ENCODE data around the genes SHLD3, MAST4 and CD180.

GRCh38 chr5:62256170-62257081 lies 49.6 kb upstream of the KIF2A start:
- PRO-cap: unidirectional peak, minus-strand start at chr5:62256927

DNA sequence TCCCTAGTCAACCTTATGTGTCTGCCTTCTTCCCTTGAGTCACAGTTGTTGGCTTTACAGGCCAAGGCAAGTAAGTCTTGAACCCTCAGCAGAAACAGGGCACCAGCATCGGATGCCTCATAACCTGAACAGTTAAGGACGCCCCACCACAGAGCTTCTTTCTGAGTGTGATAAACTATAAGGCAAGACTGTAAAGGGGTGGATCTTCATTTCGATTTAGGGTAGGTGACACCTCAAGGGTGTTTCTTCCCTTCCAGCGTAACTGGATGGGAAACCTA lies 622 bp upstream of the KIF2A start:
- PRO-cap: no peak

DNA sequence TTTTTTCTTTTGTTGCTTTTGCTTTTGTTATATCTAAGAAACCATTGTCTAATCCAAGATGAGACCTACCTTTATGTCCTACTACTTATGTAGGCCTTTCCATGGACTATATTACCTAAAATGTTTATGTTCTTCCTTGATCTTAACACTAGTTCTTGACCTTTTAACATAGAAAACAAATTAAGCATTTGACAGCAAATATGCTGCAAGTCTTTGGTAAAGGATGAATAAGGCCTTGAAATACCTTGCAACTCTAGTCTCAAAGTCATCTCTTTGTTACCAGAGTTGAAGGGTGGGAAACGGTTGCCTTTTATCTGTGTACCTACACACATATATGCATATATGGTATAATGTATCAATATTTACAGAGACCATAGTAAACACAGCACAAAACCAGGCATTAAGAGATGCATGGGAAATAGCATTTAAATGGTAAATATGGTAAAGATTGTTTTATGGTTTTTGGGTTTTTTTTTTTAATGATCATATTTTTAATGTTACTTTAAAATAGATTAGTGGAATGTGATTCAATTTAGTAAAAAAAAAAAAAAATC lies 16.5 kb downstream of the KIF2A start:
- PRO-cap: no peak

DNA sequence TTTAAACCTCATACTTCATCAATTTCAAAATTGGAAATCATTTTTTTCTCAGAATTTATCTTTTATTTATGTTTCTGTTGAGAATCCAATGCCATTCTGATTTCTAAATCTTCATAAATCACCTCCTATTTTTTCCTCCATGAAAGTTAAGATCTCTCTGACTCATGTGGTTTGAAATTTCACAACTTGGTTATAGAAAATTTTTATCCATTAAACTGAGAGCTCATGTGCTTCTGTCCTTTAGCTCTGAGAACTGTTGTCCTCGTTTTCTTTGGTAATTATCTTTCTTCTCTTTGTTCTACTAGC lies 1.5 kb upstream of the RNF180 start:
- PRO-cap: no peak

- PRO-cap: no peak
Measured at GRCh38 chr5:64804202-64804401, 35.4 kb downstream of the CWC27 start.

DNA sequence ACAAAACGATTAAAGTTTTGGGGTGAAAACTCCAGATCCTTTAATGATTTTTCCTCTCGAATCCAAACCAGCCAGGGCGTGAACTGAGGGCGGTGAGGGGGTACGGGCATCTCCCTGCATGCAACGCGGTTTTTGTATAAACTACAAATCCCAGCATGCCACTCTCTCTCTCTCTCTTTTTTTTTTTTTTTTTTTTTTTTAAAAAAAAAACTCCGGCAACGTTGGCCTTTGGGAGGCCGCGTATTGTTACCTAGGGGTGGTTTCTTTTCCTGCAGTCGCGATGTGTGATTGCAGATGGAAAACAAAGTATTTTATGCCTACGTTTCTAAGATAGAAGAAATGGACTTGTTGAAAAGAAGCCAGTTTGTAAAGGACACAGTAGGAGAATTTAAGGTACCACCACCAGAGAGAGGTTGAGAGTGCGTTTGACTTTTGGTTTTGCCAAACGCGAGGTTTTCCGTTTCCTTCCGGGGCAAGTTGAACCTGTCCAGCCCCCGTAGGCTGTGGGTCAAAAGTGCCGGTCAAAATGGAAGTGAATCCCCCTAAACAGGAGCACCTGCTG lies at the start of gene SHLD3:
TSS of gene SHLD3 (plus strand) at position 493 of the 562 bp plus-strand sequence.
- PRO-cap: bidirectional peak, plus-strand start at position 511 of the sequence, minus-strand start at position 434 of the sequence

DNA sequence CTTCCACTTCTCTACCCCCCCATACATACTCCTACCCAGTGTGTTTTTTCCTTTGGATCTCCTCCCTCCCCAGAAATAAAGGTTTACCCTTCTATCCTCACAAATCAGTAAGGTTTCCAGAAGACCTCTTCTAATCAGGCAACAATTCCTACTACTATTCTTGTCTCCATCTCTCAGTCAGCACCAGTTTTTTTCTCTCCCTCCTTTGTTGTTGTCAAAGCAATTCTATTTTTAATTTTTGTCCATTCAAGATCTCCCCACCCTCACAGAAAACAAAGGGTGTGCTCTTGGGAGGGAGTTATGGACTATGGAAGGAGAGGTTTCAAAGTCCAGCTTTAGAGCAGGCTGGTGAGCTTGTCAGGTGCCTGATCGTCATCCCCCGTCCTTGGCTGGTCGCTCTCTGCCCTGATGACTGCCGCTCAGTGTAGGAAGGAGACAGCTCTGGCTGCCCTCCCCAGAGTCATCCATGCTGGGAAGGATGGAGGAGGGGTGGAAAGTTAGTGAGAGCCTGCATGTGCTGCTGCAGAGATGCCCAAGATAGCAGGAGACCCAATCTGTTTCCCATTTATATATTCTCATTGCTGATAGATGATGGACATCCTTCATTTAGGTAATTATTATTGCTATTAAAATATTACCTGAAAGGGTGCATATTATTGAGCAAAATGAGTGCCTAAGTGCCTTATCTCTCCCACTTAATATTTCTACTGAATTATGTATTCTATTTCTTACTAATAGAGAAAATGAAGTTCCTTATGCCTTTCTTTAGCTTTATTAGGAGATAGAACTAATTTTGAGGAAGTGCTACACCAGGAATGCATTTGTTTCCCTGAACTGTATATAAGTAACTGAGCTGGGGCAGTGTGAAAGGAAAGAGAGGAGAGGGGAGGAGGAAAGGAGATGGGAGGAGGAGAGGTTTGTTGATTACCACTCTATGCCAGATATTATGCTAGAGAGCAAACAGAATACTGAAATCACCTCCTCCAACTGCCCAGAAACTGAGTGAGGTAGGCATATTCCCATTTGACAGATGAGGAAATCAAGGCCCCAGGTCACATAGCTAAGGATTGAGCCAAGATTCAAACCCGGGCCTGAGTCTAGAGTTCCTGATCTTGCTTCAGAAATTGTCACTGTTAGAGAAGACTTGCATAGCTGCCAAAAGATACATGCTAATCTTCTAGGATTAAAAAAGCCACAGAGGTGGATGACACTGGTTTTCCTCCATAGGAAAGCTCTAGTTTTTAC lies 96.8 kb downstream of the NLN start:
- PRO-cap: no peak

- PRO-cap: no peak
Measured at GRCh38 chr5:66003329-66003538, 76.9 kb downstream of the ERBIN start.

DNA sequence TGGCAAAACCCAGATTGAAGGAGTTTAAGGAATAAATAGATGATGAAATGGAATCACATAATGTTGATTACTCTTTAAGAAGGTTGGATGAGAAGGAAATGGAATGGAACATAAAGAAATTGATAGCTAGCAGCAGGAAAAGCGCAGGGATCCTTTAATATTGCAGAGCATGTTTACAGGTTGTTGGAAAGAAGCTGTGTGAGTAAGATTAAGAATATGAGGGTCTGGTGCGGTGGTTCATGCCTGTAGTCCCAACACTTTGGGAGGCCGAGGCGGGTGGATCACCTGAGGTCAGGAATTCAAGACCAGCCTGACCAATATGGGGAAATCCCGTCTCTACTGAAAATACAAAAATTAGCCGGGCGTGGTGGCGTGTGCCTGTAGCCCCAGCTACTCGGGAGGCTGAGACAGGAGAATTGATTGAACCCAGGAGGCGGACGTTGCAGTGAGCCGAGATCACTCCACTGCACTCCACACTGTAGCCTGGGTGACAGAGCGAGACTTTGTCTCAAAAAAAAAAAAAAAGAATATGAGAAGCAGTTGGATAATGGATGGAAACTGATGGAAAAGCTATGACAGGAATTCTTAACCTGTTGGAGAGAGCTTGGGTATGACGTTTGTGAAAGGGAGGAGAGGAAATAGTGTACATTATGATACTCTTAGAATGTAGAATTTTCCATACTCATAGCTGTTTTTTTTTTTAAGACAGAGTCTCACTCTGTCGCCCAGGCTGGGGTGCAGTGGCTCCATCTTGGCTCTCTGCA lies 107.4 kb downstream of the ERBIN start:
- PRO-cap: no peak

GRCh38 chr5:66171200-66171869 lies 27.2 kb downstream of the SREK1 start:
- PRO-cap: no peak

GRCh38 chr5:66306933-66307339 lies 162.8 kb downstream of the SREK1 start:
- PRO-cap: no peak

DNA sequence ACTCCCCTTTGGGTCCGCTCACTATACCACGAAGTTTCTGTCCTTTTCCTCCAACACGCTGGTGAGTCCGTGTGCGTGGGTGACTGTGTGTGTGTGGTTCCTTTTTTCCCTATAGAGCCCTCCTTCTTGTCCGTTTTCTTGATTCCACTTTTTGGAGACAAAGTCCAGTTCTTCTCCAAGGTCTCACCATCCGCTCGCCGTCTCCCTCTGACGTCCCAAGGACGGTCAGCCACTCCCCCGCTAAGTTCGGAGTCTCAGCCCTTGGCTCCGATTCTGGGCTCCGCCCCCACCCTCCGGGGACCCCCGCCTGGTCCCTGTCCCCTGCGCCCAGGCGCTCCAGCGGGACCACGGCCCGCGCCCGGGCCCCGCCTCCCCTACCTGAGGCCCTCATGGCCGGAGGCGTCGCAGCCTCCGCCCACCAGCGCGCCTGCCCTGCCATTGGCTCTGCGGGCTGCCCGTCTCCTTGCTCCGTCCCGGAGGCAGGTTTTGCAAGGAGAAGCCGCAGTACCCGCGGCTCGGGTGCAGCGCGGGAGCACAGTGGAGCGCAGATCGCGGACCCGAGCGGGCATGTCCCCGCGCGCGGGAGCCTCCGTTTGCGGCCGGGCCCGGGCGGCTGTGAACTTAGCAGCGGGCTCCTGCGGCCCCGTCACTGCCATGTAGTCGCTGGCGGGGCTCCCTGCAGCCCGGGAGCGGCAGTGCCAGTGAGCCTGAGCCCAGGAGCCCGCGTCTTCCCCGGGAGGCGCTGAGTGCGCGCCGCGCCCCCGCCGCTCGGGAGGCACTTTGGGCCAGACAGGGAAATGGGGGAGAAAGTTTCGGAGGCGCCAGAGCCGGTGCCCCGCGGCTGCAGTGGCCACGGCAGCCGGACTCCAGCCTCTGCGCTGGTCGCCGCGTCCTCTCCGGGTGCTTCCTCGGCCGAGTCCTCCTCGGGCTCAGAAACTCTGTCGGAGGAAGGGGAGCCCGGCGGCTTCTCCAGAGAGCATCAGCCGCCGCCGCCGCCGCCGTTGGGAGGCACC lies at the start of gene MAST4:
TSS of gene MAST4 (plus strand) at position 535 of the 1,013 bp plus-strand sequence.
- PRO-cap: bidirectional peak, plus-strand start at position 537 of the sequence, minus-strand start at position 352 of the sequence

- PRO-cap: no peak
Measured at GRCh38 chr5:67050054-67051156, 146.2 kb downstream of the CD180 start.

DNA sequence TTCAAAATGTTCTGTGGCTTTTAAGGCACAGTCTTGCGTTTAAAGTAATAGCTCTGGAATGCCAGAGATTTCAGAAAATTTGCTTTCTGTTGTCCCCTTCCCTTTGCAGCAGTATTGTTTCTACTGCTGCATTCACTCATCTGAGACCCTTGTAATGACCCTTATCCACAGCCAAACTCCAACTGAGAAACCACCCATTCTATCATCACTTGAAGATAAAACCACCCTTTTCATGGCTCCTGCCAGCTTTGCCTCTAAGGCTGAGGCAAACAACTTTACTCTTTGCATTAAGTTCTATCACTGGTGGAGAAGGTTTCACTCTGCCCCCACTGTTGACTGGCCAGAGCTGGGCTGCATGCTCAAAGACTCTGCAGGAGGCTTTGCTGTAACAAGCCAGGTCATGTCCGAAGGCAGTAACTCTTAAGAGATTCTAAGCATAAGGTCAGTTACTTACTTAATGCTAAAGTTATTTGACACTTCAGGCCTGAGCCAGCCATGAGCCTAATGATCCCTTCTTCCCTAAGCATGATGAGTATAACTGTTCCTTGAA lies 101.9 kb downstream of the CD180 start:
- PRO-cap: no peak

- PRO-cap: no peak
Measured at GRCh38 chr5:67196287-67197331, at the start of gene CD180. CD180 (minus strand) TSS chr5:67196799.

- PRO-cap: no peak
Measured at GRCh38 chr5:67549190-67549731, 352.7 kb upstream of the CD180 start.

DNA sequence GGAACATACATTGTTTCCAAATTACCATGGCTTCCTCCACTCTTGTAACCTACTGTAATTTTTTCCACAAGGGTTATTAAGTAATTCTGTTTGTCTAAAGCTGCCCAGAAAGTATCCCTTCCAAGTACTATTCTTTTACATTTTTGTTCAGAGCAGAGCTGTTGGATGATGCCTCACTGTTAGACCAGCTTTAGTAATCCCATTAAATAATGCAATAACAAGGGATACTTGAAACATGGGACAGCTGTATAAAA lies 483.6 kb upstream of the CD180 start:
- PRO-cap: no peak

DNA sequence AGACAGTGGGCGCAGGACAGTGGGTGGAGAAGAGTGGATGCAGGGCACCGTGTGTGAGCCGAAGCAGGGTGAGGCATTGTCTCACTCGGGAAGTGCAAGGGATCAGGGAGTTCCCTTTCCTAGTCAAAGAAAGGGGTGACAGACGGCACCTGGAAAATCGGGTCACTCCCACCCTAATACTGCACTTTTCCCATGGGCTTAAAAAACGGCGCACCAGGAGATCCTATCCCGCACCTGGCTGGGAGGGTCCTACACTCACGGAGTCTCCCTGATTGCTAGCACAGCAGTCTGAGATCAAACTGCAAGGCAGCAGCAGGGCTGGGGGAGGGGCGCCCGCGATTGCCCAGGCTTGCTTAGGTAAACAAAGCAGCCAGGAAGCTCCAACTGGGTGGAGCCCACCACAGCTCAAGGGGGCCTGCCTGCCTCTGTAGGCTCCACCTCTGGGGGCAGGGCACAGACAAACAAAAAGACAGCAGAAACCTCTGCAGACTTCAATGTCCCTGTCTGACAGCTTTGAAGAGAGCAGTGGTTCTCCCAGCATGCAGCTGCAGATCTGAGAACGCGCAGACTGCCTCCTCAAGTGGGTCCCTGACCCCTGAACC lies 435.3 kb upstream of the PIK3R1 start:
- PRO-cap: unidirectional peak, minus-strand start at position 274 of the sequence

DNA sequence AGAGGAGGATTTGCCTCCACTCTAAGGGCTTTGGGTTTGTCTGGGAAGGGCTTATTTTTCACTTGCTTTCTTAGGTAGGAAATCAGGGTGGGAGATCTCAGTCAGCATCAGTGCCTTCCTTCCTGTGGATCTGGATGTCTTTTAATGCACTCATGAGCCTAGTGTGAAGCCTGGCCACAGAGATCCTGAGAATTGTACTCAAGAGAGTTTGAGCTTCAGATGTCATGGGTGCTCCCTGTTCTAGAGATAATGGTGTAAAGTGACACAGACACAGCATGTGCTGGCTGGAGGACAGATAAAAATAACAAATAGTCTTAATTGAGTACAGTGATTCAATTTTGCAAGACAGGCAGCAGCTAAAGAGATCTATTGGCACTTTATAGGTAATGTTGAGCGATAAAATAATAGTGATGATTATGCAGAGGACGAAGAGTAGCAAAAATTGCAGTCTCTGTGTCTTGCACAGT lies 408.9 kb upstream of the PIK3R1 start:
- PRO-cap: no peak

DNA sequence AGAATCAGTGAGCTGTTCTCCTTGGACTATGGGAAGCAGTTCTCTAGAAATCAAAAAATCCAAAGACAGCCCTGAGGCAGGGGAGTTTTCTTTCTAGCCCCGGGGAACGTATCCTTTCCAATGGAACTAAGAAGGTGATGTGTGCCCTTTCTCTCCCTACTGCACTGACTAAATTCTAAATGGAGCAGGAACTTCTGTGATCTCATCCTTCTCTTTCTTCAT lies 178.1 kb upstream of the PIK3R1 start:
- PRO-cap: no peak